ENCODE measurements around a stretch of chr10.

GRCh38 chr10:95305824-95306520 lies 15.2 kb upstream of the PDLIM1 start:
- RRBS: no CpG with 5 or more reads among the region's 9 CpGs

GRCh38 chr10:95350263-95350861 lies 59.6 kb upstream of the PDLIM1 start:
- RRBS: no CpG with 5 or more reads among the region's 6 CpGs

DNA sequence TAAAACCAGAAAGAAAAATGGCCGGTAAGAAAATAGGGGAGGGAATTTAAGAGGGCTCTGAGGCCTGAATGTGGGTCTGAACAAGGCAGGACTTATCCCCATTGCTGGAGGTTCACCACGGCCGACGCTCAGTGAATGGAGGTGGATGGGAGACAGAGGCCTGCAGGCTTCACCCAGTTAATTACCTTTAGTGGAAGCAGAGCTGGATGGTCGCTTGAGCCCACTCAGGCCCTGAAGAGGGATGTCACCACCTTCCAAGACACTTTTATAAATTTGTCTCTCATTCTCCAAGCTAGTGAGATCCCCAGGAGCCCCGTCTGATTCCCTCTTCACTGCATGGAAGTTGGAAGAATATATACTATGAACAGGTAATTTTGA lies 66.6 kb upstream of the PDLIM1 start:
- RRBS: no CpG with 5 or more reads among the region's 6 CpGs

- RRBS: no CpG with 5 or more reads among the region's 3 CpGs
These were observed 117.5 kb downstream of the SORBS1 start for GRCh38 chr10:95443568-95444083.

GRCh38 chr10:95475712-95476663 lies 85.2 kb downstream of the SORBS1 start:
- RRBS: no CpG with 5 or more reads among the region's 9 CpGs

- RRBS: no CpG with 5 or more reads among the region's 9 CpGs
These were observed 48.6 kb downstream of the SORBS1 start for GRCh38 chr10:95512398-95513057.

DNA sequence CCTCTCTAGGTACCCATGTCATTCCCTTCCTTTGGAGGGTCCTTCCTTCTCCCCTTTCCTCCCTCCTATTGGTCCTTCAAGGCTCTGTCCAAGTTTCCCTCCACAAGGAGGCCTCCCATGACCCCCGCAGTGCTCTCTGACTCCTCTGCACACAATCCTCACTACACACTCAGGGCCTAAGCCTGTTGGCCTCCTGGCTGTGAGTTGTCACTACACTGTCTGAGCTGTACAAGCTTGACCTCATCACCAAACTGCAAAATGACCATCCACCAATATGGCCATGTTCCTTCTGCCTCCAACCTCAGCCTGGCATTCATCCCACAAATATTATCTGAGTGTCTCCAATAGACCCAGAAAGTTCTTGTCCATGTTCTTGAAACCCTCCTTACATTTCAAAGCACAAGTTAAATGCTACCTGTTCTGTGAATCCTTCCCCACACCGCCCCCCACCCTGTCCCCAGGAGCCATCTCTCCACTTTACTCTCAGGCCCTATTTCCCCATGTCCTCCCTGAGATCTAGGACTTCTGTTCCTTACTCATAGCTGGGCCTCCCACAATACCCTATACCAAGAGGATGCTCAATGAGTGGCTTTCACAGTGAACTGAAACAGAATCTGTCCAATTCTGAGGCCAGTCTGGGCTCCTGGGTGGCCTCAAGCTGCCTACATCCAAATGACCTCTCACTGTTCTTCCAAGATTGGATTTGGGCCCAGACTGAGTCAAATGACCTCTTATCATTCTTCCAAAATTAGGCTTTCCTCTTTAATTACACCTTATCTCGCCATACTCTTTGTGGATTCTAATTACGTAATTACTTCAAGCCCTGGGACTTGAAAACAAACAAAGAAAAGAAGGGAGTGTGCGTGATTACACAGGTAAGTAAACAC lies 19.2 kb downstream of the SORBS1 start:
- RRBS: no CpG with 5 or more reads among the region's 5 CpGs

- RRBS: 5% methylated on average over 17 of the region's 36 CpGs
These were observed 312 bp upstream of the SORBS1 start for GRCh38 chr10:95561478-95561887.

DNA sequence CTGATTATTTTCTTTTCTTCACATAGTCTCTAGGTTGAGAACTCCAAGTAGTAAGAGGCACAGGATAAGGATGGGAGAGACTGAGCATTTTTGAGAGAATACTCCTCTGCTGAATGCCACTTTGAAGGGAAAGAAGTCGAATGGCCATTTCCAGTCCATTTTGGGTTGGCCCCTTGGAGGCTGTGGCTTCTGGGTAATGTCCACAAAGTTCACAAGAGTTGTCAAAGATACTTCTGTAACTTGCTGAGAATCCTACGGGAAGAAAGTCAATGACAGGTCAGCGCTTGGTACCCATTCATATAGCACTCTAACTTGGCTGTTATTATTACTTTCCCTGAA lies 7.5 kb upstream of the ALDH18A1 start:
- RRBS: no CpG with 5 or more reads among the region's 3 CpGs

- RRBS: no CpG with 5 or more reads among the region's 7 CpGs
These were observed 14.2 kb upstream of the ENTPD1 start for GRCh38 chr10:95741567-95742385.

DNA sequence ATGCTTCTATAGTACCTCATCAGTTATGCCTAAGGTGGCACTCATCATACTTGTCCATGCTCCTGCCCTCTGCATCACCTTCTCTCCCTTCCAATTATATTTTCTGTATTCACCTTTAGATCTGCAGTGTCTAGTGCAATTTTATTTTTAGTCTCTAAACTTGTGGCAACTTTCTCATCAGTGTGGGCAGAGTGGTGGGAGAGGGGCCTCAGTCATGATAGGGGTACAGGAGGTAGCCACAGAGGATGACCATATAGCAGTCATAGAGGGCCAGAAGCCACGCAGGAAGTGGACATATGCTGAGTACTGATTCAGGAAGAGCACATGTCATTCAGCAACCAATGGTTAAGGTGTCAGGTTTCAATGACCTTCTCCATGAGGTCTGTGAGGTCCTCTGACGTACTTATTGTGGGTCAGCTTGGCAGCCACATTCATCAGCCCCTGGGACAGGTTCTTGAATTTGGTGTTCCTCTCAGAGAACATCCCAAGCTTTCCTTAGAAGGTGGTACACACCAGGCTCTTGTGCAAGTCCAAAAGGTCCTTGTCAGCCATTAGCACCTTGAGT lies 2.6 kb downstream of the ENTPD1 start:
- RRBS: no CpG with 5 or more reads among the region's 2 CpGs

- RRBS: no CpG with 5 or more reads among the region's 4 CpGs
These were observed 4.1 kb downstream of the BLNK start for GRCh38 chr10:96267261-96267727.

DNA sequence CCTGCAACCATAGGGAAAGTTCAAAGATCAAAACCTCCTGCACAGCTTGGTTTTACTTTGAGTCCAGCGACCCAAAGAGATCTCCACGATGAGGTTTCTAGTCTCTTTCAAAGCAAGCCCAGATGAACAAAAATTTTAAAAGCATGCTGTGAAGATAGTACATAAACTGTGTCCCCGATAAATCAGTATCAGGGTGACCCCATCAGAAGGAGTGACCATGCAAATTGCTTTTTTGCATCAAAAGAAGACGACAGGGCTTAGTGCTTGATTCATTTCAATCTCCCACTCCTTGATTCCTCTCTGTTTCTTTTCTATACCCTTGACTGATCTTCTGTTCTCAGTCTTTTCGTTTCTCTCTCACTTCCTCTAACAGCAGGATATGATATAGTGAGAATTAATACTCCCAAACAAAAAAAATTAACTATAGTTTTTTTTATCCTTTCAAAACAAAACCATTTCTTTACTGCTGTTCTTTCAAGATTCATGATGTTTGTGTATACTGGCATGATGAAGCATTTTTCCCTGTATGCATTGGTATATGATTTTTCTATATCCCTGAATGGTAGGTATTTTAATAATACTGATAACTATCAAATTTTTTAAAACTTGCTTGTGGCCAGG lies 15.9 kb upstream of the DNTT start:
- RRBS: no CpG with 5 or more reads among the region's 5 CpGs

DNA sequence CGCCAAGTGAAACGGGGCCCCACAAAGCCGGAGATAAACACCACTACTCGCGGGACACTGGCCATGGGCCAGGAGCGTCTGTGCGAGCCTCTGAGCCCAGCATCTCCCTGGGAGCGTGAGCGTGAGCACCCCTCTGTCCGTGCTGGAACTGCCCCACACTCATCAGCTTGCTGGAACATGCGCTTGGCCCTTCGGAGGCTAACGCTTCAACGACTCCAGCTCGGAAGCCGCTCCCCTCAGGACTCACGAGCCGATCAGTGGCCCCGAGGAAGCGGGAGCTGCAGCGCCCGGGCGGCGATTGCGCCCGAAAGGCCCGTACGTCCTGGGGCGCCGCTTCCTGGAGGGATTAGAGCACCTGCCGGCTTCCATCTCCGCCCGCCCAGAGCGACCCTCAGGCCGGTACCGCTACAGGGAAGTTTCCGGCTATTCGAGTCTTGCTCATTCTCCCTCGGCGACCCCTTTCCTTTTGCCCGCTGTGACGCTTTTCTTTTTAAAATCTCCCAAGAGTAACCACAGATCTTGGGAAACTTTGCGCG lies 1.1 kb downstream of the TLL2 start:
- RRBS: 11% methylated on average over 16 of the region's 44 CpGs

DNA sequence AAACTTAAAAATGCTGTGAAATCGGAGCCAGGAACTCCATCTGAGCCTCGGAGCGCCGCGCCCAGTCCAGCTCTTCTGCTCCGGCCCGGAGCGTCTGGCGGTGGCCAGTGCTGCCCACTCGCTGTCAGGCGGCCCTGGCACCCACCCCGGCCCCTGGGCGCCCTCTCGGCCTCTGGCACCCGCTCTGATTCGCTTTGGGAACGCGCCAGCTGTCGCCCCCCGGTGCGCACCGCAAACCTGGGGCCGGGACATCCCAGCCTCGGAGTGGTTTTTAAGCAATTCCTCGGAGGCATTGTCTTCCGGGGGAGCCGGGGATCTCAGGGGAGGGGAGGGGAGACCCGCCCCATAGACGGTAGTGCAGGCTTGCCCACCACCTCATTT lies 655 bp downstream of the TLL2 start:
- RRBS: 3% methylated on average over 16 of the region's 29 CpGs

GRCh38 chr10:96521602-96522480 lies 8.1 kb upstream of the TLL2 start:
- RRBS: no CpG with 5 or more reads among the region's 6 CpGs

DNA sequence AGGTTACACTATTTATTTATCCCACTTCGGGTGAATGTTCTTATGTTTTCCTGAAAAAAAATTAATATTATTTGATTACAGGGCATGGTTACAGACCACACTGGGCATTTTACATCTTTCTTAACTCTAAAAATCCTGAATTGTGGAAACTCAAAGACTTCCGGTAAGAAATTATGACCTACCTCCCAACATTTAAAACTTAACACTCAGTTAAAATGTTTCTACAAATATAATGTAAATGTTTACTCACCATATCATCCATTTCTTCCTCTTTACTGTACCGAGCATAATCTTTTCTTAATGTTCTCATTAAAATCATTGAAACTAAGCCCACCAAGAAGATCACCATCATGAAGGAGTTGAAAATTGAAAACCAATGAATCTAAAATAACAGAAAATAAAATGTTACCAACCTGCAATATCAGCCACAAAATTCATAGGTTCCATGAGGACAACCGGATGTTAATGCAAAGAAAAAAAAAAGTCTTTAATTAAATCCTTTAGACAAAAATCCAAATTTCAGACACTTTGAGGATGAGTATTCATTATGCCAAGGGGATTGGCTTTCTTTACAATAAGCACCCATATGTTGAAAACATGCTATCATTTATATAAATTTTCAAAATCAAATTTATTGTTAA lies 34.0 kb downstream of the TM9SF3 start:
- RRBS: no CpG with 5 or more reads among the region's 4 CpGs

GRCh38 chr10:96553751-96554771 lies 32.8 kb downstream of the TM9SF3 start:
- RRBS: no CpG with 5 or more reads among the region's 4 CpGs

- RRBS: no CpG with 5 or more reads among the region's 5 CpGs
These were observed 1.2 kb upstream of the TM9SF3 start for GRCh38 chr10:96588031-96588490.

DNA sequence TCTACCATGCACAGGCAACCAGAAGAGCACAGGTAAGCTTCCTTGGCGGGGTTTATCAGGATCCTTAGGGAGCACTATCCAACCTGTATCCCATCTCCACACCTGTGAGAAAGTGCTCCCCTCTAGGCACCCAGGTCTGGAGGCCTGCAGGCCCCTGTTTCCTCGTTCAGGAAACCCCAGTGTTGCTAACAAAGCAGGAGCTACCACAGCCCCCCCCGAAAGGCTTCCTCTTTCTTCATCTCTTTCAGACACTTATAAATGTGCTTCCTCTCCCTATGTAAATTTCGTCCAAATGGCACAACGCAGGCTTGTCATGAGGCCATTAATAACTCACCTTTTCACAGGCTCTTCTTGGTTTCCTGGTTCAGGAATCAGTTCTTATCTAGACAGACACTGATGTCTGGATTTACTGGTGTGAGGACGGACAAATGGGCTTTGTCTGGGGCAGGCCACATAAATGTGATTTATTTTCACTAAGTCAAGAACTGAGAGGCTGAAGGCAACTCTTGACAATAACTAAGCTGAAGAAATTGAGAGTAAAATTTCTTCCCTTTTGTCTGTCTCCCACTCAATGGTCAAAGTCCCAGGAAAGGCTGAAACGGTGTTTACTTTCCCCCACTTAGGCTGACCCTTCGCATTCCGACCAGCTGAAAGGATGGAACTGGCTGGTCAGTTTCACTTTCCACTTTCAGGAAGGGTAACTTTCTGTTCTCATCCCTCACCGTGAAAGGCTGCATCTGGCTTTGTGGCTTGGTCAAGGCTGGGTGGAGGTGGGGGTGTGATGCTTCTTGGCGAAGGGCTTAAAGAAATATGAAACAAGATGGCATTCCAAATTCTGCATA lies 46.8 kb downstream of the PIK3AP1 start:
- RRBS: no CpG with 5 or more reads among the region's 11 CpGs

All from islet of Langerhans (tissue), 1 donor.